ENCODE measurements around a stretch of chr12.

GRCh38 chr12:10413-10790 lies 56.2 kb upstream of the IQSEC3 start:
- PRO-cap = no peak
- RAMPAGE, long total RNA, 4 experiments = no peak in any of the 4 experiments

DNA sequence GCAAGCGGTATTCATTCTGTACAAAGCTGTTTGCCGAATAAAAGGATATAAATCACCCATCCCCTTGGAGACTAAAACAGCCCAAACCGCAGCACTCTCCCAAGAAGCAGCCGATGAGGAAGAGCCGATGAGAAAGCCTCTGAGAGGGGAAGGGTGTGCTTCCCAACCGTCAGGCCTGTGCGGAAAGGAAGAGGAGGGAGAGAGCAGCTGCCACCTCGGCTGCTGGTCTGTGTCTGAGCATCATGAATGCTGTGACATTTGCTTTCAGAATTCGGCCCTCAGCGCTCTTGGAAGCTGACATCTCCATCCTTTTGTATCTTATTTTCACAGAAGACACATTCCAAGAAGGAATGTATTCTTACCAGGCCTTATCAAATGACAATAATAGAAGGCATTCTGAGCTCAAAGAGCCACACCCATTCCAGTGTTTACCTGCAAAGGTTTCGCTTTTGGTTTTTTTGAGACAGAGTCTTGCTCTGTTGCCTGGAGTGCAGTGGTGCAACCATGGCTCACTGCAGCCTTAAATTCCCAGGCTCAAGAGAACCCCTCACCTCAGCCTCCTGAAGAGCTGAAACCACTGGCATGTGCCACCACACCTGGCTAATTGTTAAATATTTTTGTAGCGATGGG lies 69.4 kb downstream of the SLC6A12 start:
- PRO-cap = unidirectional peak, plus-strand start at position 466 of the sequence
- RAMPAGE, long total RNA, 4 experiments = no peak in any of the 4 experiments

DNA sequence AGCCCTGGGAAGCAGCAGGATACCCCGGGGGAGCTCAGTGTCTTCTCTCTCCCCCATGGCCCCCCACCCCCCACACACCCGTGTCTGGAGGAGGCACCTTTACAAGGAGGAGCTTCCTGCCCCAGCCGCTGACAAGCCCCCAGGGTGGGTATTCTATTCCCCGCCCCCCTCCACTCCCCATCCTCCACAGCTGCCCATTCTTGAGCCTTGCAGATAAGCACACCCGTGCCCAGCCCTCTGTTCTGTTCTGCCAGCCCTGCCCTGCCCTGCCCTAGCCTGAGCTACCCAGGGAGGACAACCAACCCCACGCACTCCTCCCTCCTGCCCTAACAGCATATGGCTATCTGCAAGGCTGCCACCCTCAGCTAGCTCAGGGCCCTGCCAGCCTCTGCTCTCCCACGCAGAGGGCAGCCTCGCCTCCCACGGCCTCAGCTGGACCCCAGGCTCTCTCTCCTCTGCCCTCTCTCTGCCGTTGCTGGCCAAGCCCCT lies 41.7 kb downstream of the SLC6A12 start:
- PRO-cap = no peak
- RAMPAGE, long total RNA, 4 experiments = no peak in any of the 4 experiments

DNA sequence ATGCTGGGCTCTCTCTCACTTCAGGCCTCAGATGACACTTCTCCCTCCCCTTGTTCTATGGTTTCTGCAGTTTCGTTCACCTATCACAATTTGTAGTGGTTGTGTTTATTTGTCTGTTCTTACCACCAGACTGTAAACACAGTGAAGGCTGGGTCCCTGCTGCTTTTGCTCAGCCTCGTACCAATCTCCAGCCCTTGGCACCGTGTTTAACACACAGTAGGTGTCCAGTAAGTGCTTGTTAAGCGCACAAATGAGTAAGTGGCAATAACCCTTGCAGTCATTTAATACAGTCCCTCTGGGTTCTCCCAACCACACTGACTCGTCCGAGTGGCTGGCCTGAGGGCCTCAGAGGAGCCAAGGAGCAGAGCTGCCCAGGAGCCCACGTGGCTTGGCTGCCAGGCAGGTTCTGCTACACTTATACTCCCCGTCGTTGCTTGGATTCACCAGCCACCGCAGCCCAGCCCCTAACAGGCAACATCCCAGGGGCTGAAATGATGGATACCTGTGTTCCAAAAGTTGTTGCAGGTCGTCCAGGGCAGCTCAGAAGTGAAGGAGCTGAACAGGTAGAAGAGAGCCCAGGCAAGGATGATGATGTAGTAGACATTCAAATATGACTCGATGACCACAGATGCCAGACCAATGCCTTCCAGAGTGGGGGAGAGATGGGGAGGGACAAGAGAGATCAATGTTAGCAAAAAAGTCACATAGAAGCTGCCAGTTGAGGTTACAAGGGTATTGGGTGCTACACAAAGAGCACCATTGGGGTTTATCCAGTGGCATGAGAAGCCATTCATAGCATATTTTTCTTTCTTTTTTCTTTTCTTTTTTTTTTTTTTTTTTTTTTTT lies 11.5 kb downstream of the SLC6A12 start:
- PRO-cap = no peak
- RAMPAGE, long total RNA, 4 experiments = no peak in any of the 4 experiments

DNA sequence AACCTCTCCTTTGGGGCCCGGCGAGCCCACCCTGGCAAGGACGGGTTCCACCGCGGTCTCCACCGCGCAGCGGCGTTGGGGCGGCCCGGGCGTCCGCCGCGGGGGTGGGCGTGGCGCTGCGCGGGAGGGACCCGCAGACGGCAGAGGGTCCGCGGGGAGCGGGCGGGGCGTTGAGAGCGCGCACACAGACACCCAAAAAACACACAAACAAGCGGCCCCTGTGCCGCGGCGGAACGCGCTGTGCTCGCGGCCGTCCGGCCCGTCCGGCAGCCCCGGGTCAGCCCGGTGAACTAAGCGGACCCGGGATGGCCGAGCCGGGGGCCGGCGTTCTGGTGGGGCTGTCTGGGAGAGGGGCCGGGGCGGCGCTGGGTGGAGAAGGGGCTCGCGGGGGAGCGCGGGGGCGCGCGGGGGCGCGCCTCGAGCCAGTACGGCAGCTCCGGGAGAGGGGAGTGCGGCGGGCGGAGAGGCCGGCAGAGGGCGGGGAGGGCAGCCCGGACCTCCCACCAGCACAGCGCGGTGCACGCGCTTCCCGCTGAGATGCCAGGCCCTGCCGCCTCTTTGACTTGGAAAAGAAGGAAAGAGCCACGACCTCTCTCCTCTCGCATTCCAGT lies 10.4 kb downstream of the SLC6A12 start:
- PRO-cap = no peak
- RAMPAGE, long total RNA, 4 experiments = no peak in any of the 4 experiments

GRCh38 chr12:358532-358862 lies 30.6 kb downstream of the KDM5A start:
- PRO-cap = no peak
- RAMPAGE, long total RNA, 4 experiments = no peak in any of the 4 experiments

- PRO-cap = no peak
- RAMPAGE, long total RNA, 4 experiments = no peak in any of the 4 experiments
Observed at GRCh38 chr12:372110-372681, 16.9 kb downstream of the KDM5A start.

- PRO-cap = unidirectional peak, plus-strand start at chr12:507734
- RAMPAGE, long total RNA, 4 experiments = no peak in any of the 4 experiments
Observed at GRCh38 chr12:507223-507805, 47.6 kb downstream of the B4GALNT3 start.

DNA sequence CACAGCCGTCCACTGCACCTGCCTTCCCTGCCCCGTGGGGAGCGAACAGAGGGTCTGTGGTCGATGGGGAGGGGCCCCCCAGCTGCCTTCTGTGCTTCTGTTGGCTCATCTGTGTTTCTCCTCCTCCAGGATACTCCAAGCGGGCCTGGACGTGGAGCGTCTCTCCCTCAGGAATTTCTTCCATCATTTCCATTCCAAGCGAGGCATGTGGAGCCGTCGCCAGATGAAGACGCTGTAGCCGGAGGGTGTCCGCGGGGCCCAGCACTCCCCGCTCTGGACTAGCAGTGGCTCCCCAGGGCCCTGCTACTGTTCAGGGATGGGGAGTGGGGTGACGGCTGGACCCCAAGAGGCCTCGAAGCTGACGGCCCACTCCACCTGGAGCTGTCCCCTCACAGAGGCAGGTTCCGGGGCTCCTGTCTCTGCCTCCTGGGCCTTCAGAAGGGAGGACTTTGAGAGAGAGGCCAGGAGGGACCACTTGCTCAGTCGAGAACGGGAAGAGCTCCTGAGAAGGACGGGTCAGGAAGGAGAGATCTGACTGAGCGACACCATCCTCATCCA lies 101.6 kb downstream of the B4GALNT3 start:
- PRO-cap = no peak
- RAMPAGE, long total RNA, 4 experiments = no peak in any of the 4 experiments

- PRO-cap = no peak
- RAMPAGE, long total RNA, 4 experiments = no peak in any of the 4 experiments
Observed at GRCh38 chr12:754810-755483, 2.6 kb downstream of the WNK1 start.

- PRO-cap = no peak
- RAMPAGE, long total RNA, 4 experiments = start-site peak on the plus strand in 1 of 4 experiments, at chr12:857176-857245 at its widest, 17 reads per replicate
Observed at GRCh38 chr12:857040-857548, 92.4 kb downstream of the RAD52 start.

- PRO-cap = no peak
- RAMPAGE, long total RNA, 4 experiments = no peak in any of the 4 experiments
Observed at GRCh38 chr12:1110134-1110459, 119.1 kb downstream of the ERC1 start.

- PRO-cap = no peak
- RAMPAGE, long total RNA, 4 experiments = no peak in any of the 4 experiments
Observed at GRCh38 chr12:1139324-1139844, 148.4 kb downstream of the ERC1 start.

GRCh38 chr12:1282608-1283485 lies 291.8 kb downstream of the ERC1 start:
- PRO-cap = no peak
- RAMPAGE, long total RNA, 4 experiments = no peak in any of the 4 experiments

GRCh38 chr12:1443803-1444465 lies 150.4 kb downstream of the FBXL14 start:
- PRO-cap = no peak
- RAMPAGE, long total RNA, 4 experiments = no peak in any of the 4 experiments

DNA sequence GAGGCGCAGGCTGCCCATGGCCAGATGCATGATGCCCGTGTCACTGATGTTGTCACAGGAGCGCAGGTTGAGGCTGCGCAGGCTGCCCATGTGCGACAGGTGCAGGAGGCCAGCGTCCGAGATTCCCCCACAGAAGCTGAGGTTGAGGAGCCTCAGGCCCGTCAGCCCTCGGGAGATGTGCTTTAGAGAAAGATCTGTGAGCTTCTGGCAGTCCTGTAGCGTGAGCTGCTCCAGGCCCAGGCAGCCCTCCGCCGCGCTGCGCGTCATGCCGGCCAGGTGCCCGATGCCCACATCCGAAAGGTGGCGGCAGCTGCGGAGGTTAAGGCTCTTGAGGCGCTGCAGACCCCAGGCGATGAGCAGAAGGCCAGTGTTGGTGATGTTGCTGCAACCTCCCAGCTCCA lies 1.2 kb downstream of the FBXL14 start:
- PRO-cap = unidirectional peak, plus-strand start at position 210 of the sequence
- RAMPAGE, long total RNA, 4 experiments = no peak in any of the 4 experiments

DNA sequence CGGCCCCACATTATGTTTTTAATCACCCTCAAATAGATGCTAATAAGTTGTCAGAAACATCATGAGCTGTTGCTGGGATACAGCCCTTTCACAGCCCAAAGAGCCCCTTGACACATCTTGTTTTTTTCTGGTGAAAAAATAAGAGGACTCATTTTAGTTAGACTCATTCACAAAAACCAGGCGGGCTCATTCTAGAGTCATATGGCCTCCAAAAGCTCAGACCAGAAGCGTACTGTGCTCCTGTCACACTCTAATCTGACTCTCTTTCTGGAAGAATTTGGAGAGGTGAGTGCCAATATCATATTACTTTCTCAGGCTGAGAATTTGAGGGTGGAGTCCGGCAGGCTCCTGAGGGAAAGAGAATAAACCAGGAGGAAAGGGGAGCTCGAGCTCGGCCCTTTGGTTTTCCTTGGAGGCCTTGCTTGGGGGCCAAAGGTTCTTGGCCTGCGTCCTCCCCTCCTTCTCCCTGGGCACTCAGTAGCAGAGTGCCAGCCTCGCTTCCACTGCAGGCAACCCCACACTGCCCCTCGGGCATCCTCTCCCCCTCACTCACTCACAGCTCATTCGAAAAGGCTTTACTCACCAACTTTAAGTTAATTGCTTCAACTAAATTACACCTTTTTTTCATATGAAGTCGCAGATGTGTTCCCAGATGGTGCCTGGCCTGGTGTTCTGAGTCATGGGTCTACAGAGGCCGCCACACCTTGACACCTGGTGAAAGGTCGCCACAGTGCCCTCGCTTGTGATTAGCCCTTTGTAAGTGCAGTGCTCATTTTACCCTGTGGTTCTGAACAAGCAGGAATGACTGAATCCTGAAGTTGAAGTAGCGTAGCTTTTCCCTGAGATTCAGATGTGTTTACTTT lies 20.6 kb upstream of the ADIPOR2 start:
- PRO-cap = bidirectional peak, plus-strand start at position 772 of the sequence, minus-strand start at position 555 of the sequence
- RAMPAGE, long total RNA, 4 experiments = start-site peak on the minus strand in 1 of 4 experiments, centred at position 682 of the sequence, 7 reads per replicate

GRCh38 chr12:1780435-1781128 lies 39.8 kb upstream of the LRTM2 start:
- PRO-cap = no peak
- RAMPAGE, long total RNA, 4 experiments = start-site peak on the plus strand in 2 of 4 experiments, at chr12:1780607-1781182 at its widest, 5 to 15 reads per replicate

DNA sequence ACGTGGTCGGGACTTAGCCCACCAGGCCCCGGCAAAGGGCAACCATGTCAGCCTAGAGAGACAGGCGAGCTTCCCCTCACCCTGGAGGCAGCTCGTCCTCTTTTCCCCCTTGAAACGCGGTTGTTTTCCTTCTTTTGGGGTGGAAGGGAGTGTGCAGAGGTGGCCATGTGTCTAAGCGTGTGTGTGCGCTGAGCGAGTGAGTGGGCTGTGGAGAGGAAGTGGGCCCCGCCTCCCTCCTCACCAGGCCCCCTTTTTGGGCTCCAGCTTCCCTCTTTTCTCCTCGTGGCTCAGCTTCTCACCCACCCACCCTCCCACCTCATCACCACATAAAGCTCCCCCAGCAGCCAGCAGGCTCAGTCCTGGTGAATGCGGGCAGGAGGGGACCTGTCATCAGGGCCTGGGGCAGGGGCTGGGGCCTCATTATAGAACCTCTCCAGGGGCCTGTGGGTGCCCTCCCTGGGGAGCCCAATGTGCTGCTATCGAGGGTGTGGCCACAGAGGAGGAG lies 22.0 kb downstream of the LRTM2 start:
- PRO-cap = no peak
- RAMPAGE, long total RNA, 4 experiments = no peak in any of the 4 experiments

DNA sequence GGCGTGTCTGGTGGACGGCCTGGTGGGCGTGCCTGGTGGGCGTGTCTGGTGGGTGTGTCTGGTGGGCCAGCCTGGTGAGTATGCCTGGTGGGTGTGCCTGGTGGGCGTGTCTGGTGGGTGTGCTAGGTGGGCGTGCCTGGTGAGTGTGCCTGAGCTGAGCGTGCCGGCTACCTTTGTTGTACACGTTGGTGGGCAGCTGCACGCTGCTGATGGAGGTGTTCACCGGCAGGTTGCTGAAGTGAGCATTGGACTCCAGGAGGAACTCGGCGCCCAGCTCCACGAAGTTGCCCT lies 10.8 kb downstream of the CACNA2D4 start:
- PRO-cap = no peak
- RAMPAGE, long total RNA, 4 experiments = no peak in any of the 4 experiments

Measured in transverse colon (tissue), 4 donors.